Natural killer cell (primary cell): Measurements from ENCODE around the genes FOXN4 and FAM222A.

DNA sequence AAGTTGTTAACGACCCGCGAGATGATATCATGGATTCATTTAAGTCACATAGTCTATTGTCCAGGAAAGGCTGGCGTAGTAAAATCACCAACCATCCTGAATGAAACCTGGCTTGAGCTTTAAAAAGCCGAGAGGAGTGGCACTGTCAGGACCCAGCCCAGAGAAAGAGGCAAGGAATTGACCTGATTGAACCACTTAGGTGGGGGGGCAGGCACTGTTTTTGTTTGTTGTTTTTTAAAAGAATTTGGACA is 1.4 kb downstream of the UNG start:
- PRO-cap = no peak

GRCh38 chr12:109136909-109137478 is 20.6 kb downstream of the ACACB start:
- PRO-cap = no peak

- PRO-cap = no peak
These were observed 27.3 kb downstream of the ACACB start for GRCh38 chr12:109143763-109143962.

DNA sequence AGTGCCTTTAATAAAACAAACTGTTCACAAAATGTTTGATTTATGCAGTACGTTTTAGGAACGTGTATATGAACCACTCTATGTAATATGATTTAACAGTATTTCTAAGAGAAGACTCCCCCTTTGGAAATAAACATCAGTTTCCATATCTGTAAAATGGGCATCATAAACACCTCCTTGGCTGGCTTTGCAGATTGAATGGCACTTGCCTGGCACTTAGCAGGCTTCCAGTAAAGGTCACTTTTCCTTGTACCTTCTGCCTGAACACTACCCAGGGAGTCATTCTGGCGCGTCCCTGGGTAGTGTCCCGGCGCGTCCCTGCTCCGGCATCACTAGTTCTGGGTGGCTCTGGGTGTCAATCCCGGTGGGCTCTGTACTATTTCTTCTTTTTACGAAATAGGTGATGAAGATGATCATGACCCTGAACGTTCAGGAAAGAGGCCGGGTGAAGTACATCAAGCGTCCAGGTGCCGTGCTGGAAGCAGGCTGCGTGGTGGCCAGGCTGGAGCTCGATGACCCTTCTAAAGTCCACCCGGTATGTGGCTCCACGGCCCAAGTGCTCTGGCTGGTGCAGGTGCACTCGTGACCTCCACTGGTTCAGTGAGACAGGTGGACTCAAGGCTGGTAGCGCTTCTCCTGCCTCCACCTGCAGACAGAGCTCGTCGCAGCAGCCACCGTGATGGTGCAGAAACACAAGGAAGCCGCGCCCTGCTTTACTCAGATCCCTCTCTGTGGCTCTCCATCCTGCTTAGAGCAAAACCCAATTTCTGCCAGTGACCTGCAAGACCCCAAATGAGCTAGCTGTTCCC is 85.0 kb downstream of the ACACB start:
- PRO-cap = no peak

- PRO-cap = no peak
These were observed at the start of gene FOXN4 for GRCh38 chr12:109309166-109310238. TSS of gene FOXN4 (minus strand) at chr12:109309284.

DNA sequence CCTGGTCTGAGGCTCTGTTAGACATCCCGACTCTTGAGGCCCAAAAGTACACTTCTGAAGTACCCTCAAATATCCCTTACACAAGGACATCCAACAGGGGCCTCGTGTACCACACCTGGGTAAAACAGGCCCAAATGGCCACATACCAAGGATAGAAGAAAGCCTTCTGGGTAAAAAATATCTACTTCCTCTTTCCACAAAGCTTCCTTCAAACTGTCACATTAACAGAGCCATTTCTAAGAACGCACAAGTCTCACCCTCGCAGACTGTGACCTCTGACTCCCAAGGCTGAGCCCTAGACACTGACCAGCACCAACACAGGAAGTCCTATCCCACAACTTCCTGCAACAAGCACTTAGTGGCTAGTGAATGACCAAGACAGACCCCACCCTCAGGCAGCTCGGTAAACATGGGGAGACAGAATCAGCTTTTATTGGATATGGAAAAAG is 16.1 kb downstream of the KCTD10 start:
- PRO-cap = no peak

GRCh38 chr12:109534288-109534825 is 38.9 kb downstream of the MMAB start:
- PRO-cap = no peak

DNA sequence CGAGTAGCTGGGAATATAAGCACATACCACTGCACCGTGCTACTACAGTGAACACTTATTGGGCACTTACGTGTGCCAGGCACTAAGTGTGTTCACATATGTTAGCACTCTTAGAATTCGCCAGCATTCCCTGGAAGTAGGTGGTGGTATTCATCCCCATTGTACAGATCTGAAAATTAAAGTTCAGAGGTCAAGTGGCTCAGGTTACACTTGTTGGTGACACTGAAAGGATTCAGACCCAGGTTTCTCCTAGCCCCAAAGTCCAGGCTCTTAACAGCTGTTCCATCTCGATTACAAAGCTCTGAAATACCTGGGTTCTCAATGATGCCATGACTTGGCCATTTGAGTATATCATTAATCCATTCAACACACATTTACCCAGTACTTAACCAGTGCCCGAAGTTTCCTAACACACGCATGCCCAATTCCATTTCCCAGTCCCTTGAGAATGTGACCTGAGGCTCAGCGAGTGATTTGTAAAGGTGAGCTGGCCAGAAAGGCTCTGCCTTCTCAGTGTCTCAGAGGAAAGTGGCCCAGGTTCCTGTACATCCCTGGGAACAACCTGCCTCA is 4.8 kb downstream of the MVK start:
- PRO-cap = no peak

DNA sequence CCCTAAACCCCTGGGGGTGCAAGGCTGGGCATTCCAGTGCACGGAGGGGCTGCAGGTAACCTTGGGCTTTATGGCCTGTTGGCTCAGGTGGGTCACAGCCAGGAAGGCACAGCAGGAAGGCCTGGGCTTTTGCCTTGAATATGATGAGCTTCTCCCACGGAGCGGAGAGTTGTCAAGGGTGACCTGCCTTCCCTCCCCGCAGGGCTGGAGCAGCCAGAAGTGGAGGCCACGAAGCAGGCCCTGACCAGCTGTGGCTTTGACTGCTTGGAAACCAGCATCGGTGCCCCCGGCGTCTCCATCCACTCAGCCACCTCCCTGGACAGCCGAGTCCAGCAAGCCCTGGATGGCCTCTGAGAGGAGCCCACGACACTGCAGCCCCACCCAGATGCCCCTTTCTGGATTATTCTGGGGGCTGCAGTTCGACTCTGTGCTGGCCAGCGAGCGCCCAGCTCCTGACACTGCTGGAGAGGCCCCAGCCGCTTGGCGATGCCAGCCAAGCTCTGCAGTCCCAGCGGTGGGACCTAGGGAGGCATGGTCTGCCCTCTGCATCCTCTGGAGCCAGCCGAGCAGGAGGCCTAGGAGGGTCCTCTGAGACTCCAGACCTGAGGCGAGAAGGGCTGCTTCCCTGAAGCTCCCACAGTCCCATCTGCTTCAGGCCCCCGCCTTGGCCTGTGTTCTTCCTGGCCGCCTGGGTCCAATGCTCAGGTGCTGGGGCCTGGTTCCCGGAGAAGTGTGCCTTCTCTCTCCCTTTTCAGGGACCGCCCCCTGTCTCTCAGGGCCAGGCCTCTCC is 22.8 kb downstream of the MVK start:
- PRO-cap = no peak

GRCh38 chr12:109713468-109714067 is at the start of gene FAM222A:
TSS of gene FAM222A (plus strand) at chr12:109713825.
- PRO-cap = unidirectional peak, plus-strand start at chr12:109713829

DNA sequence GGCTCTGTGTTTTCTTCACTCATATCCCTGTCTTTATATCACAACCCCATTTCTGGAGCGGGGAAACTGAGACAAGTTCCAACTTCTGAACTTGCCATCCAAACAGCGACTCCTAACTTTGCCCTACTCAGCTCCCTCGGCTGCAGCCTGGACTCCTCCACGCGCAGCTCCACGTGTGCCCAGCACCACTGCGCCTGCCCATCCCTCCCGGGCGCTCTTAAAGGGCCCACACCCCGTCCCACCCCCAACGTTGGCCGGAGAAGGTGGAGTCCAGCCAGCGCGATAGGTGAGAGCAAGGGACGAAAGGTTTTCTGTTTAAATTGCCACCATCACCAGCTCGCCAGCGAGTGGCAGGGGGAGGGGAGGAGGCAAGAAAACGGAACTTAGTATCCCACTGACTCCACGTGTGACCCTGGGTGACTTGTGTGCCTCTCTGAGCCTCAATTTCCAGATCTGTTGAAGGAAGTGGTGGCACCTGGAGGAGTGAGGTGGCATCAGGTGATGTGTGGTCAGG is 59.7 kb downstream of the FAM222A start:
- PRO-cap = no peak

GRCh38 chr12:109864210-109864809 is 16.0 kb downstream of the GLTP start:
- PRO-cap = no peak

DNA sequence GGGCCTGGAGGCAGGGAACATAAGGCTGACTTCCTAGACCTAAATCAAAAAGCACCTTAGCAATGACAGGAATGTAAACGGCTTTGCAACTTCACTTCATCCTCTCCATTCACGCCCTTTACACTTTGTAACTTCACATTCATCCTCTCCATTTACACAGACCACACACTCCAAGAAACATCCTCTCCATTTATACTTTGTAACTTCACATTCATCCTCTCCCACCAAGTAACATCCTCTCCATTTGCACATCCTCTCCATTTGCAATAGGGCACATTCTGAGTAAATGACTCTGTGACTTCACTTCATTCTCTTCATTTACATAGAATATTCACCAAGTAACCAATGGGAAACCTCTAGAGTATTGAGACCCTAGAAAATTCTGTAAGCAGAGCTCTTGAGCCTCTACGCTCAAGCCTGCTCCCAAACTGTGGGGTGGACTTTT is 817 bp upstream of the GLTP start:
- PRO-cap = no peak

- PRO-cap = no peak
These were observed 40.4 kb downstream of the TCHP start for GRCh38 chr12:109940176-109941147.

GRCh38 chr12:110038291-110038911 is 9.9 kb downstream of the C12orf76 start:
- PRO-cap = no peak

GRCh38 chr12:110079333-110080206 is 31.2 kb upstream of the C12orf76 start:
- PRO-cap = bidirectional peak, plus-strand start at chr12:110079741, minus-strand start at chr12:110079704; bidirectional peak, plus-strand start at chr12:110079979, minus-strand start at chr12:110079898

GRCh38 chr12:110247609-110248062 is 33.4 kb upstream of the ATP2A2 start:
- PRO-cap = no peak

- PRO-cap = no peak
These were observed 33.0 kb upstream of the ATP2A2 start for GRCh38 chr12:110248063-110248511.

DNA sequence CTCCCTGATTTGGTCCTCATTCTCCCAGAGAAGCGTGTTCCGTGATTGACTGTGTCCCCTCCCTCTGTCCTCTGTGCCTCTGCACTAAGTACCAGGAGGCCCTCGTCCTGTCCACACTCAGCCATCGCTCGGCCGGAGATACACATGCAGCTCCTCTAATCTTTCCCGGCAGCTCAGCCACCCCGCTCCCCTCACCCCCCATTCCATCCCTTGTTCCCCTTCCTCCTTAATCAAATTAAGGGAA is 28.3 kb upstream of the ATP2A2 start:
- PRO-cap = no peak

DNA sequence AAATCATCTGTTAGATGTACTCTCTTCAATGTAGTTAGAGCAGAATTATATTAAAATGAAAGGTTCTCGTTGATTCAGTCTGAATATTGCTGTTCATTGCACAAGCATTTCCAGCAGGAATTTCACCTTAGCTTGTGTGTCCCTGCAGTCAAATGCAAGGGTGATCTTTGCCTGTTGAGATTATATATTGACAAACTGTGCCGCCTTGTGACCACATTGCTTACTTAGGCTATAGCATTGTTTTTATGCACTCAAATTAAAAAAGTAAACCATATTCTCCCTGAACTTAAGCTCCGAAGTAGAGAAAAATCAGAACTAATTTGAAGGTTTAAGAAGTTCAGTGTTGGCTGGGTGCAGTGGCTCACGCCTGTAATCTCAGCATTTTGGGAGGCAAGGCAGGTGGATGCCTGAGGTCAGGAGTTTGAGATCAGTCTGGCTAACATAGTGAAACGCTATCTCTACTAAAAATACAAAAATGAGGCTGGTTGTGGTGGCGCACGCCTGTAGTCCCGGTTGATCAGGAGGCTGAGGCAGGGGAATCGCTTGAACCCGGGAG is 39.6 kb downstream of the ATP2A2 start:
- PRO-cap = no peak